ENCODE results near the genes RPE65 and FPGT.

DNA sequence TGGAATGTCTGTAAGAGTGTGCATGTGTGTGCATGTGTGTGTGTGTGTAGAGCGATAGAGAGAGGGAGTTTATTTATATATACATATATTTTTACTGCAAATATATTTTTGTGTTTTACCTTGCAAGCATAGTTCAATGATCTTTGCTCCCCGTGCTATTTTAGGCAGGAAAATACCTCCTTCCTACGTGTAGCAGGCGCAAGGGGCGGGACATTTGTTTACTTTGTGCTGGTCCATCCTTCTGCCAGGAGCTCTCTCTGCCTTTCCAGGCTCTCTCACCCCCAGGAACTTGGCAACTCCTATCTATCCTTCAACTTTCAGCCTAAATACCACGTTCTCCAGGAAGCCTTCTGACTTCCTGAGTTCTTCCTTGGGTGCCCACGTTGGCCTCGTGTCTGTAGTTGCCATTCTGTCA, 125.8 kb upstream of the SERBP1 start:
- RRBS: no CpG with 5 or more reads among the region's 8 CpGs

GRCh38 chr1:67560729-67561232, 124.2 kb upstream of the GADD45A start:
- RRBS: no CpG with 5 or more reads among the region's 4 CpGs

- RRBS: 62% methylated on average over 5 of the region's 19 CpGs
Observed at GRCh38 chr1:67572234-67573384, 112.4 kb upstream of the GADD45A start.

DNA sequence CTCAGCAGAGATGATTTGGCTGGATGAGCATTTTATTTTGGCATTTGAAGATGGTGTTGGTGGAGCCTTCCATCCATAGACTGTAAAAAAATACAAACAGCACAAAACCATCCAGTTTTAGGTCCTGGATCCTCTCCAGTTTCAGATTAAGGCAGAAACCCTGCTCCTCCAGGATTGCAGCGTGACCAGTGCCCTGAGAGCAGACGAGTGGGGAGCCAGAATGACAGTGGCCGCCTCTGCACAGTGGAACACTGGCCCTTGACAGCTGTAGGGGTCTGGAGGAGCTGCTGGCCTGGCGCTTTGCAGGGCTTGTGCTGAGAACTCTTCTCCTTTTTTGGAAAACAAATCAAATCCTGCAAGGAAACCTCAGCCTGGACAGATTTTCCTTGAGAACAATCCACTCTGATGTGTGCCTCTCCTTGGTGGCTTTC, 72.1 kb upstream of the GADD45A start:
- RRBS: no CpG with 5 or more reads among the region's 4 CpGs

DNA sequence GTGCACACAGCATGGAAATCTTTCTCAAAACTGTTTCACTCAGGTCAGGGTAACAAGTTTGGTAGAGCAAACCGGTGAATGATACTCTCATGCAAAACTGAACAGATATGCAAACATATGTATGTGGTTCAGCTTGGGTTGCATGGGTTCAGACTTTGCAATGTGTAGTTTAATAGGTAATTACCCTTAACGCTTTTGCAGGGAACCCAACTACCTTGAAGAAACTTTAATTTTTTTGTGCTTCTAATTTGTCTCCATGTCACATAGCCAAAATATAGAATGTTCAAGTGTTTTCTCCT, 2.2 kb downstream of the GADD45A start:
- RRBS: no CpG with 5 or more reads among the region's 2 CpGs

GRCh38 chr1:67687595-67688698, 2.9 kb downstream of the GADD45A start:
- RRBS: no CpG with 5 or more reads among the region's 8 CpGs

DNA sequence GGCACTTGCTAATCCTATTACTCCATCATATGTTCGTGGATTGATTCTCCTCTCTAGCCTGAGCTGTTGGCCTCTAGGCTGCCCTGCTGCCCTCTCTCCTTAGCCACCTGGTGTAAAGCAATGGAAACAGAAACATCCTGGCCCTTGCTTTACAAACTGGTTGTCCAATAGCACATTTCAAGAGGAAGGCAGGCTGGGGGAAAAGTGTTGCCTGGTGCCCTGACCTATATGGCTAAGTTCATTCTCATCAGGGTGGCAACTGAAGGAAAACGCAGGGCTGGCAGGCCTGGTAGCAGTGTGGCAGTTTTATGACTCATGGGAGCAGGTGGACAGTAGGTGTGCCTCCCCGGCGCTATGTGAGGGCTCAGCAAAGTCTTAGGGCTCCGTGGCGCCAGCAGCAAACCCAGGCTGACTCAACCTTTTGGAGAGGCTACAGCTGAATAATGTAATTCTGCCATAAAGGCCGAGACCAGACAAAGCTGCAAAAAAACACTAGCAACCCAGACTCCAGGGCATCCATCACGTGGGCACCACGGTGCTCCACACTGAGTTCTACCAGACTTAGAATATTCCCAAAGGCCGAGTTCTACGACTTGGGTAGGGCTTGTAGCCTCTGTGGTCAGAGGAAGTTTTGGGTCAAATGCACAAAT, 23.6 kb downstream of the GADD45A start:
- RRBS: no CpG with 5 or more reads among the region's 11 CpGs

DNA sequence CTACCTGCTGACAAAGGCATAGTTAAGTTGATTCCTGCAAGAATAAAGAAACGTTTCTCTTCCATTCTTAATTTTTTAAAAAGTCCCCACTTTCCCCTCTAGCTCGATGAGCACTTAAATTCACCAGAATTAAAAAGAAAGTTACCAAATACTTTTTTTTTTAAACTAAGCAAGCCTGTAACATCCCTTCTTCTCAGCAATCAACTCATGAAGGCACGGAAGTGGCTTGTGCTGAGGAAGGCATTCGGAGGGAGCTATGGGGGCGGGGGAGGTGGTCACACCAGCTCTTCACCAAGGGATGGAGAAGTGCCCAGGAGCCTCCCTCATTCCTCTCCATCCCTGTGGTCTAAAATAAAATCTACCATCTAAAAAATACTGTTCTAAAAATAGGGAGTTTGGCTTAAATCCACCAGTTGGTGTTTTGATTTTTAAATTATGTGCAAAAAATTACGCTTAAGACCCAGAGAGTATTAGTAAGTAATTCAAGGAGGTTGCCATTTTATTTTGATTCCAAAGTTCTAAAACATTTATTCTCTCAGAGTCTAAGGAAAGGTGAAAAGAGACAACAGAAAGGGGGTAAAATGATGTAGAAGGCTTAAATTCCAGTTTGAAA, 61.4 kb downstream of the GADD45A start:
- RRBS: no CpG with 5 or more reads among the region's 6 CpGs

DNA sequence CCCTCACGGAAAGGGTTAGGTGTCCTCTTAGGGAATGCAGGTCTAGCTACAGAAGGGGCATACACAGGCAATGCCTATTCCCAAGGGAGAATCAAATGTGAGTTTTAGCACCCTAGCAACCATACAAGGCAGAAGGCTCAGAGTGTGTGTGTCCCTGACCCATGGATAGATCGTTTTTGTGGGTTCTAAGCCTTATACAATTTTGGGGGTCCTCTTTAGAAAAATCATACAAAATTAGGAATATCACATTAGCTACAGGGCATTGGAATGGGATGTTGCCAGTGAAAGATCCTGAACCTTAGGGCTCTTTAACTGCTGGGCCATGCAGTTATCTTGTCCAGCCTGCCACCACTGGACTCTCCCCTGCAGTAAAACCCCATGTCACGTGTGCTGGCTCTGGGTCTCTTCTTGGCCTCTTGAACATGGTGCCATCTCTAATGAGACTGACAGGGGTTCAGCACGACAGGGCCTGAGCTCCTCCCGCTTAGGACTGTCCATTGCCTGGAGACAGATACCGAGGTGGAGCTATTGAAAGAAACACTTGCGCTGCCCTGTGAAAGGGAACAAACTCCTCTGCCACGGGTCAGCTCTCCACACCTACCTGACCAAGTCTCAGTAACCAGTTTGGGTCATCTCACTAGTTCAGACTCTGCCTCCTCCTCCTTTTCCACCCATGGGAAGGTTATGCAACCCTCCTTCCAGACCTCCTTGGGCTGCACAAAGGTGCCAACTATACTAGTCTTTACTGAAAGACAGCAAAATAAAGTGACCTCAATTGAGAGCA, 66.2 kb downstream of the GNG12 start:
- RRBS: no CpG with 5 or more reads among the region's 8 CpGs

GRCh38 chr1:68051560-68052023, 1.2 kb upstream of the DIRAS3 start:
- RRBS: no CpG with 5 or more reads among the region's 26 CpGs

- RRBS: no CpG with 5 or more reads among the region's 4 CpGs
Observed at GRCh38 chr1:68159467-68160000, 72.8 kb downstream of the WLS start.

DNA sequence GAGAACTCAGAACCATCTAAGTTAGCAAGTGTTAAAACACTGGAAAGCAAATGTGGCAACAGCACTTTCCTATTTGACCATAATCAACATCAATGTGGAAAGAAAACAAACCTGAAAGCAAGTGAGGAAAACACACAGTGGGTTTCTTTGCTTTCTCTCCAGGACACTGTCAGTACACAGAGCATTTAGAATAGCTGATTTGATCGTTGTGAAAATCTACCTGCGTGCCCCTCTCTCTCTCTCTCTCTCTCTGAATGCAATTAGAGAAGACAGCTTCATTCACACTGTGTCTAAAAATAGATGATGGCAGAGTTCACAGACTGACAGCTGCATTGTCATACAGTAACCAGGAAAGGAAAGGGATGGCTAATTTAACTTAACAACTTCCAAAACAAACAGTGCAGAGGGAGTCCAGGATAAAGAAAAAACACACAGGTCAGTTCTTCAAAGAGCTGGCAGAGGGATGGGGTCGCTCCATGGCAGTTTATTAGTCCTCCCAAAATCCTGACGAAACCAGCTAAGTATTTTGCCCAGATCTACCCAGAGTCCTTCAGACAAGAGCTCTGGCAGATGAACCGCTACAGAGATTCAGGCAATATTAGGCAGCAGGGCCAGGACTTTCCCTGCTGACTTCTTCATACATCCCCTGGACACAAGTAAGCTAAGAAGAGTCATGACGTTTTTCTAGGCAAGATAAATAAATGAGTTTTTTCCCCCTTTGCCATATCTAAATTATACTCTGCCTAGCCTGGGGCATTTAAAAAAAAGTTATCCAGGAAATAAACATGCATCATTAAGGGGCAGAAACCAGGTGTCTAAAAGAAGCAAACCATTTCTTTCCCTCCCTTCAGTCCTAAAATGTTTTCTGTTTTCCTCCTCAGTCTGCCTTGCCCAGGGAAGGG, 58.9 kb downstream of the WLS start:
- RRBS: no CpG with 5 or more reads among the region's 6 CpGs

DNA sequence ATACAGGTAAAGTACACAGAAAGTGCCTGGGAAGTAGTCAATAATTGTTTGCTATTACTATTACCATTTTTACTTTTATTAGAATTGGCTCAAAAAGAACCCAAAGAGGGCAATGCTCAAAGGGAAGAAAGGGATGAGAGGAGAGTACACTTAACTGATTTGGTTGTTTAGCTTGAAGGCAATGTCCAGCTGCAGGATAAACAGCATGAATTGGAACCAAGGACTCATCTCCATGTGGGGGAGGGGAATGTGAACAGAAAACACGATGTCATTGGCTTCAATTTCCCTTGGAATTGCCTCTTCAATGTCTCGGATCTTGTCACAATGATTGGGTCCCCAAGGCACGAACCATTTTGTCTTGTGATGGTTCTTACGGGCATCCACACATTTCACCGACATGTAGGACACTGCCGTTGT, 38.5 kb downstream of the WLS start:
- RRBS: no CpG with 5 or more reads among the region's 6 CpGs

- RRBS: no CpG with 5 or more reads among the region's 1 CpG
Observed at GRCh38 chr1:68449648-68450147, at the start of gene RPE65. Gene RPE65 (minus strand): TSS chr1:68449954.

GRCh38 chr1:69551607-69552033, 16.1 kb upstream of the LRRC7 start:
- RRBS: no CpG with 5 or more reads among the region's 7 CpGs

DNA sequence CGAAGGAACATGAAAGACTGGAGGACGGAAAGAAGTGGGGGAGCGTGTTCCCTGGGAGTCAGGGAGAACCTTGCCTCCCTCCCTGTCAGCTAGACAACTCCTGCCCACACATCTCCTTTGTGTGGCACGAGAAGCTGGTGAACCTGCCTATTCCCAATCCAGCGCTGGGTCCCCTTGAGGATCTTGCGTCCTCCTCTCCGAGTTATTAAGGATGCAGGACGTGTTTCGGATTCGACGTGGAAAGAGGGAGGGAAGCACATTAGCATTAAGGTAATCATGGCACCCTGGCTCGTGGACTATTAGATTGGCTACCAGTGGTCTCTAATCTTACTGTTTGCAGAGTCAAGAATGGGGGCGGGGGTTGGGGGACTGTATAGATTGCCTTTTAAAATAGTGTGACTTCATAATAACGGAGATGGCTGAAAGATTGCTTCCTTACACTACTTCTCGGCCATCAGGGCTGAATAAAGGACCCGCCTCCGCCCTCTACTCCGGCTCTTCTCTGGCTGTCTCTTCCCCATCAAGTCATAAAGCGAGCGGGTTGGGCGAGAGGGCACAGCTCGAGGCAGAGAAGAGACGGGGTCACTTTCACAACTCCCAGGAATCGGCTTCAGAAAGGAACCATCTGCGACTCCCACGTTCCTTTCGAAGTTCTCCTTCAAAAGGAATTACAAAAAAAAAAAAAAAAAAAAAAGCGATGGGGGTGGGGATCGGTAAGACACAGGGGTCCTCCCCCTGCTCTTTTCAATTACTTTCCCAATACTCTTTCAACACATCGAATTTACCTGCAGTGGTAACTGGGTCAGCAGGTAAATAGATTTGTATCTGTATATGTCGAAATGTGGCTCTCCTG, 1.7 kb downstream of the LRRC7 start:
- RRBS: no CpG with 5 or more reads among the region's 31 CpGs

- RRBS: no CpG with 5 or more reads among the region's 8 CpGs
Observed at GRCh38 chr1:70220791-70221185, 392 bp upstream of the SRSF11 start.

GRCh38 chr1:70353612-70354588, 622 bp downstream of the ANKRD13C start:
- RRBS: 2% methylated on average over 19 of the region's 56 CpGs

GRCh38 chr1:73183743-73184044, 901.4 kb upstream of the NEGR1 start:
- RRBS: no CpG with 5 or more reads among the region's 6 CpGs

DNA sequence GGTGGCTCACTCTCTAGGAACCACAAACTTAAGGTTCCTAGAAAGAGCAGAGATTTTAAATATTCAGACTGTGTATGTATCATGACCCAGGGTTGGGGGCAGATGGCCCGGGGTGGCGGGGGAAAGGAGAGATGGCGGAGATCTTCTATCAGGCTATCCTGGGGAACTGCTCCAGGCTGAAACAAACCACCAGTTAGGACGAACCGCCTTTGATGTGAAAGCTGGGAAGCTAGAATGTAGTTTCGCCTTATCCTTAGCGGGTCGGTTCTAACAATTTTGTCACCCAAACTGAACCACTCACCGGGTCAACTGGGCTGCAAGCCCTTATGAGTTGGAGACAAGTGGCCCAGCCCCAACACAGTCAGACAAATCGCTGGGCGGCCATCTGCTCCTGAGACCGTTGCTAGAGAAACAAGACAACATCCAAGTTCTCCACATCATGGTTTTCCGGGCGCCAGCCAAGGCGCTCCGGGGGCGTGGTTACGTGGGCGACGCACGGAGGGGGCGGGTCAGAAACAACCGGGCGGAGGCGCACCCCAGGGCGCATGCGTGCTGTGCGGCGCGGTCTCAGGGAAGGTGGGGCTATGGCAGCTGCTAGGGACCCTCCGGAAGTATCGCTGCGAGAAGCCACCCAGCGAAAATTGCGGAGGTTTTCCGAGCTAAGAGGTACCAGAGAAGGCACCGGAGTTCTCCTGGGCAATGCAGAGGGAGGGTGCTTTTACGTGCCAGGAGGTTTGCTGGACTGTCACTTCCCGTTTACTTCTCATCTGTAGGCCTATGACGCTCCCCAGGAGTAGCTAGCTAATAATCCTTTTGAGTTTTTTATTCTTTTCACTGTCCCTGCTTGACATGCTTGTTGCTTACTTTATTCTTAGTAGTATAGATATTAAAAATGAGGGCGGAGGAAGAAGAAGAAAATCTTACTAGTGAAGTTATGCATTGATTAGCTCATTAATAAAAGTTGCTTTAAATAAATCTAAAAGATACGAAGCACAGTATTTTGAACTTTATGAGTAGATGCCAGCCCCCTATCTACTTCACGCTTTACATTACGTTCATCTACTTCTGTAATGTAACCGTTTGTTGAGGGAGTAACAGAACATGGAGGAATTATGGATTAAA, at the start of gene FPGT:
Gene FPGT (plus strand): TSS at position 548 of the 1,122 bp plus-strand sequence.
- RRBS: 2% methylated on average over 18 of the region's 45 CpGs

Data from T47D (cell line).